A172 (cell line): Measurements from ENCODE around the genes TSPY10, DAZ1, DAZ2 and CDY1.

- RAMPAGE, long total RNA = no peak
Observed at GRCh38 chrY:2835004-2835499, 6.3 kb upstream of the RPS4Y1 start.

DNA sequence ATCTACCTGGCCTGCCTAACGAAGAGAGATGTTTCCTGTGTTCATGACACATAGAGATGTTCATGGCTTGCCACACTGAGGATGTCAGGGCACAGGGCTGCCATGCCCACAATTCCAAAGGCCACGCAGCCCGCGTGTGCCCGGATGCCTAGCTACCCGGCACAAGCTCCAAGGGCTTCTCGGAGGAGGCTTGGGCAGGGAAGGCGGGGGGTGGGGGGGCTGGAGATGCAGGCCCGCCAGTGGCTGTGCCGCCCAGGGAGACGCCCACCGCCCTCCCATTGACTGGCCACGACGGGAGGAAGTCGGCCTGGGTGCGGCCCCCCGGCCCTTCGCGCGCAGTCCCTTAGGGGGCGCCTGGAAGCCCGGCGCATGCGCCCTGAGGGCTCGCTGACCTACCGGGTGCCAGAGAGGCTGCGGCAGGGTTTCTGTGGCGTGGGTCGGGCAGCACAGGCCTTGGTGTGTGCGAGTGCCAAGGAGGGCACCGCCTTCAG is at the start of gene TSPY10:
Gene TSPY10, plus strand, starts transcription at position 324 of the 491 bp plus-strand sequence.
- RAMPAGE, long total RNA = no peak

DNA sequence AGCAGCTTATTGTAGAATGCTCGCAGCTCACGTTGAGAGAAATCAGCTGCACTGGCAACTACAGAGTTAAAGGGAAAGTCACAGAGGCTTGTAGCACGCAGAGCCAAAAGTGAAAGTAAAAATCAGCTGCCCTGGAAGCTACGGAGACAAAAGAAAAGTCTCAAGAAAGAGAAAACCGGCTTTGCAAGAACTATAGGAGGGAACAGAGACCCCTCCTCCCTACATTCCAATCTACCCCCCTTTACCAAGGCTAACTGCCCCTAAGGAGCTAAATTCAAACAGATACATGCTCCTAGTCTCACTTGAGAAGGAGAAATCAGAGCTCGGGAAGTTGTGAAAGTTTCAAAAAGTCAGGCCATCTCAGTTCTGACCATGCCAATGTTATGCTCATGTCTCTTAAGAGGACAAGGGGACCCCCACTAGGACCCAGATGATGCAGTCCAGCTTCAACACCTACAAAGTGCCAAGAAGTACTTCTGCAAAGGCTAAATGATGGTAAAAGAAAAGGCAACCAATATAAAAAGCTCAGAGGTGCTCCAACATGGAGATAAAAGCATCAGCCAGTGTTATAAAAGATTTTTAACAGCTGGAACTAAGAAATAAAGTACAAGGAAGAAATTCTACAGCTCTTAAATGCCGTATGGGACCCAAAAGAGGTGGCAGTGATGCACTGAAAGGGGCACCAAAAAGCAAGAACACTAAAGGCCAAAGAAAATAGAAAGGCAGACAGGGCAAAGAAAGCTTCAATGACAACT is 900.5 kb downstream of the NLGN4Y start:
- RAMPAGE, long total RNA = no peak

DNA sequence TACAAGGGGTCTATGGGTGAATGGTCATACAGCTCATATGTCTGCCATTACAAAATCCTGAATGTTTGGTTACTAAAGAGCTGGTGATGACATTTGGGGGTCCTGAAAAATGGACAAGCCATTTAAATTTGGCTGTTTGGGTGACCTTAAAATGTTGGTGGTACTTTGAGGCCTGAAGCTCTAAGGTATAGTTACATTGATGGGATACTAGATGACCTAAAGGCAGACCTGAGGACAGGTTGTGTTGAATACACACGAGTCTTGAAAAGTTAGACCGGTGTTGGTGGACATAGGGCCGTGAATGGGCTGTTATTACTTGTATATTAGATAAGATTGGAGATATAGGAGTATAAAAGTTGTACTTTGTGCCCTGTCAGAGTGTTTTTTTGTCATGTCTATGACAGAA is 537.7 kb downstream of the CDY2B start:
- RAMPAGE, long total RNA = no peak

- RAMPAGE, long total RNA = no peak
Observed at GRCh38 chrY:23198946-23199409, at the start of gene DAZ1. Gene DAZ1 (minus strand): TSS chrY:23199008.

GRCh38 chrY:23219121-23219603 is at the start of gene DAZ2:
Gene DAZ2 (plus strand): TSS chrY:23219533.
- RAMPAGE, long total RNA = no peak

GRCh38 chrY:25621765-25622405 is at the start of gene CDY1:
Gene CDY1 (plus strand): TSS chrY:25622117.
- RAMPAGE, long total RNA = no peak

GRCh38 chrY:26400725-26401051 is 778.8 kb downstream of the CDY1 start:
- RAMPAGE, long total RNA = no peak